ENCODE results near the genes WDR72 and PYGO1.

GRCh38 chr15:52223358-52224022 is 32.3 kb upstream of the GNB5 start:
- RRBS, 2 experiments: no CpG with 5 or more reads among the region's 7 CpGs
CAGE:
- cytosol, long polyA minus RNA: no peak
- cytosol, long polyA plus RNA: no peak
- long polyA plus RNA: no peak
- nucleus, long polyA minus RNA: no peak
- nucleus, long polyA plus RNA: no peak

GRCh38 chr15:52254815-52255446 is 40.7 kb downstream of the MYO5C start:
- RRBS, 2 experiments: no CpG with 5 or more reads among the region's 2 CpGs
CAGE:
- cytosol, long polyA minus RNA: no peak
- cytosol, long polyA plus RNA: no peak
- long polyA plus RNA: no peak
- nucleus, long polyA minus RNA: no peak
- nucleus, long polyA plus RNA: no peak

DNA sequence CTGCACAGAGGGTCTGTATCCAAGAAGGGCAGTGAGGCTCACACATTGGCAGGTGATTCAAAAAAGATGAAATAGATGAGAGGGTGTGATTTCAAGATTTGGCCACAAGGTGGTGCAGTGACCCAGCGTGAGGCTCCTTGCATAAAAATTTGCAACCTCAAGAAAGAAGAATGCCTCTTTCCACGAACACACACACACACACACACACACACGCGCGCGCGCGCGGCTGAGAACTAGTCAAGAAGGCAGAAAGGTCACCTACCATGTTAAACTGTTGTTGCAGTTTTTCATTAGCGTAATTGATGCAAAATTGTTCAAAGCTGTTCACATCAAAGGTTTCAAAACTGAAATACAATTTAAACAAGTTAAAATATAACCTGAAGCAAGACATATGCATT is 39.2 kb downstream of the MYO5C start:
- RRBS, 2 experiments: no CpG with 5 or more reads among the region's 10 CpGs
CAGE:
- cytosol, long polyA minus RNA: no peak
- cytosol, long polyA plus RNA: no peak
- long polyA plus RNA: no peak
- nucleus, long polyA minus RNA: no peak
- nucleus, long polyA plus RNA: no peak

DNA sequence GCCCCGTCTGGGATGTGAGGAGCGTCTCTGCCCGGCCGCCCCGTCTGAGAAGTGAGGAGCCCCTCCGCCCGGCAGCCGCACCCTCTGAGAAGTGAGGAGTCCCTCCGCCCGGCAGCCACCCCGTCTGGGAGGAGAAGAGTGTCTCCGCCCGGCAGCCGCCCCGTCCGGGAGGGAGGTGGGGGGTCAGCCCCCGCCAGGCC is 9.7 kb downstream of the MYO5C start:
- RRBS, 2 experiments: no CpG with 5 or more reads among the region's 17 CpGs
CAGE:
- cytosol, long polyA minus RNA: no peak
- cytosol, long polyA plus RNA: no peak
- long polyA plus RNA: no peak
- nucleus, long polyA minus RNA: no peak
- nucleus, long polyA plus RNA: no peak

CAGE:
- cytosol, long polyA minus RNA: no peak
- cytosol, long polyA plus RNA: no peak
- long polyA plus RNA: no peak
- nucleus, long polyA minus RNA: no peak
- nucleus, long polyA plus RNA: no peak
These were observed 18.0 kb upstream of the MYO5A start for GRCh38 chr15:52546755-52546981.

DNA sequence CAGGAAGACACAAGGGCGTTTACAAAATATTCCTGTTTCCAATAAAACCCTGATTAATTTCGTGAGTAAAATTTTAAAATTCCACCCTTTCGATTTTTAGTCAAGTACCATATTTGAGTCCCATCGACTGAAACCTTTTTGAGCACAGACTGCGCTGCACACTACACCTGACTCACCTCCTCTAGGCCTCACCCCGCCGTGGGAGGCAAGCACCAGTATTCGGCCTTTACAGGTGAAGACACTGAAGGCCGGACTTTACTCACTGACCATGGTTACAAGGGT is 776 bp downstream of the ARPP19 start:
- RRBS, 2 experiments: no CpG with 5 or more reads among the region's 9 CpGs
CAGE:
- cytosol, long polyA minus RNA: no peak
- cytosol, long polyA plus RNA: no peak
- long polyA plus RNA: no peak
- nucleus, long polyA minus RNA: no peak
- nucleus, long polyA plus RNA: no peak

DNA sequence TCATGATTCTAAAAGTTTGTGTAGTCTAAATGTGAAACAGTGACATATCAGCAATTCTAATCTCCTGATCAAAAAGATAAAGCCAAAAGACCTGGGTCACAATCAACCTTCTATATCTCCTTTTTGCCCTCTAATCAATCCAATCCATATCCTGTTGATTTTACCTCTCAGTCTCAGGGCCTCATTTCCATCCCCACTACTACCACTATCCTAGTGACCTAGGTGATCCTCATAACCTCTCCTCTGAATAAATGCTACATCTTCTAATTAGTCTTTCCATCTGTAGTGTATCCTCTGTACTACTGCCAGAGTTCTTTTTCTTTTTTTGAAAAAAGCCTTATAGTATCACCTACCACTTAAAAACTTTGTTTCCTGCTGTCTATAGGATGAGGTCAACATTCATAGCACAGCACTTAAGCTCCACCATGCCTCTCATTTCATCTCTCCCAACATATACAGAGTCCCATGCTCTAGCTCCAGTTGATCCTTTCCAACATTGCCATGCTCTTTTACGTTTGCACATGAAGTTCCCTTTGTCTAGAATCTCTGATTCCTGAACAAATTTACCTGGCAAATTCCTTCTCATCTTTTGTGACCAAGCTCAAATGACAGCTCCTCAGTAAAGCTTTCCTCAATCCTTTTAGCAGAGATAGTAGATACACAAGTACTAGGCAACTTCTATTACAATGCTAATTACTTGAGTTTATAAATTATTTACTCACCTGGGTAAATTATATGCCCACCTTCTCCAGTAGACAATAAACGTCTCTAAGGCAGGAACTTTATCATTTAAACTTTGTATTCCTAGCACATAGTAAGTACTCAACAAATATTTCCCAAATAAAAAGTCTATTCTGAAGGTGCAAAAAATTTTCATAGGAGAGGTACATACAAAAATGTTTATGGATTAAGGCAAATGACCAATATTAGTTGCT is 26.0 kb upstream of the ARPP19 start:
- RRBS, 2 experiments: no CpG with 5 or more reads among the region's 2 CpGs
CAGE:
- cytosol, long polyA minus RNA: no peak
- cytosol, long polyA plus RNA: no peak
- long polyA plus RNA: no peak
- nucleus, long polyA minus RNA: no peak
- nucleus, long polyA plus RNA: no peak

DNA sequence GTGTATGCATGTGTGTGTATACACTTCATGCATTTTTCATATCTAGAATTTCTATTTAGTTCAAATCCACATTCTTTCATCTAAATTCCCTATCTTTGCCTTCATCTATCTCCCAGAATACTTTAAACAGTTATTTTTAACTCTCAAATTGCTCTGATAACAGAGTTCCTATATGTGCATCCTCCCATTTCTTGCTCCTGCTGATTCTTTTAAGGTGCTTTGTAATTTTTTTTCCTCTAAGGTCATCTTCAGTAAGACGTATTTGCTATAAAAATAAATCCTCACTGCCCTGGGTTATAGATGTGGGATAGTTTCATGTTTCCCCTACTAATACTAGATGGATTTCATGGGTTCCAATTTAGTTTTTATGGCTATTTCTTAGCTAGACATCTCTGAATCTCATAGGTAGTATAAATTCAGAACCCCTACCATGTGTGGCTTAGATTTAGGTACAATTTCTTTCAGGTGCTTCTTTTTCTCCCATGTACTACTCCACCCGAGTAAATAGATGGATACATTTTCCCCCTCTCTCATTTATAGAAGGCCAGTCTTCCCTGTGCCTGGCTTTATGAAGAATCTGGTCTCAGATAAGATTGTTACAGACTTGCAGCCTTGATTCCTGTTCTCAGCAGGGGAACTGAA is 33.5 kb upstream of the ARPP19 start:
- RRBS, 2 experiments: no CpG with 5 or more reads among the region's 2 CpGs
CAGE:
- cytosol, long polyA minus RNA: no peak
- cytosol, long polyA plus RNA: no peak
- long polyA plus RNA: no peak
- nucleus, long polyA minus RNA: no peak
- nucleus, long polyA plus RNA: no peak

DNA sequence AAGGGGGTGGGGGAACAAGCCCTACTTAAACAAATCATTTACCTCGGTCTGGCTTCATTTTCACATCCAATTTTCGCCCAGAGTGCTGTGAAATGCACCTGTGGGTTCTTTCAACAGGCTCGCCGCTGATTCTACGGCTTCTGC is 1.4 kb downstream of the ATOSA start:
- RRBS, 2 experiments: no CpG with 5 or more reads among the region's 5 CpGs
CAGE:
- cytosol, long polyA minus RNA: no peak
- cytosol, long polyA plus RNA: no peak
- long polyA plus RNA: no peak
- nucleus, long polyA minus RNA: no peak
- nucleus, long polyA plus RNA: no peak

DNA sequence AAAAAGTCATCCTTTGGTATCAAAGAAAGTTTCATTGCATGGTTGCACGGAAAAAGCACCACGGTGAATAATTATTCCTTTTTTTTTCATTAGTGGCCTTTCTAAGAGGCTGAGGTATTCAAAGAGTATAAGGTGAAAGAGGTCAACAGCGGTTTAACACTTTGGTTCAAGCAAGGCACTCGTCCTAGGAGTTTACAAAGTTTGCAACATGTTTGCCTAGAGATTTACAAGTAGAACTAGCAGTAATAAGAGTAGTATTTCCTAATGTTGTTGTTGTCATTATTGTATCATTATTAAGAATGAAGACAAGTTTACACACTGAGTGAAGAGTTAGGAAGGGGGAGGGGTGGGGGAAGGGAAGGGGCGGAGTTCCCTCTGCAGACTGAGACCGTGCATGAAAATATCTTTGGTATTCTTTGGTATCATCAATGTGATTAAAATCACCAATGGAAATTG is 37.2 kb downstream of the ONECUT1 start:
- RRBS, 2 experiments: no CpG with 5 or more reads among the region's 6 CpGs
CAGE:
- cytosol, long polyA minus RNA: start-site peak on the minus strand centred at position 88 of the sequence, 120 bp wide, 10 reads; start-site peak on the minus strand centred at position 229 of the sequence, 38 bp wide, 8 reads
- cytosol, long polyA plus RNA: no peak
- long polyA plus RNA: no peak
- nucleus, long polyA minus RNA: no peak
- nucleus, long polyA plus RNA: no peak

DNA sequence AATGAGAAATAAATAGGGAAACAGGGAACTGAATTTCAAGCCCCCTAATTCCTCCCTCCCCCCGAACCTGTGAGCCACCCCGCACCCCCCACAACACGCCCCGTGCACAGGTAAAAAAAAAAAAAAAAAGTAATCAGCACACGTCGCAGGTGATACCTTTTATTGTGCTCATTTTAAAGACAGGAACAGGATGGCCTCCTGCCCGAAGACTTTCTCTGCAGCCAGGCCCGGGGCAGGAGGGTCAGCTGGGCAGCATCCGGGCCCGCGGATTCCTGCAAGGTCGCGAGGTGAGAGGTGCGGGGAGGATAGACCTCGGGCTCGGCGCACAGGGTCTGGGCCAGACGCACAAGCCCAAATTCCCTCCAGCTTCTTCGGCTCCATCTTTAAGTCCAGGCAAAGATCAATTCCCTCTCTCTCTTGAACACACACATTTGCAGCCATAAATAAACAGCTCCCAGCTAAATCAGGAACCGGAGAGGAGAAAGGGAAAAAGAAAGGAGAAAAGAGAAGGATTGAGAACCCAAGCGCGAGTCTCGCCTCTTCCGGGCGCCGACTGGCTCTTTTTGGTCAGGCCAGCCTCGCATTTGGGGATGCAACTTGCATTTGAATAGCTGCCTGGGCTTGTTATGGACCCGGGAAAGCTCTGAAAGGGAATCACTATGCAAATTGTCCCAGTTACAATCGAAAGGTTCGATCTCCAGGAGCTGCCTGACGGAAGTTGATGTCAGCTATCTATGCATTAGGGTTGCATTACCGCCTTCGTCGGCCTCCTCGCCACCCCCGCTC is 14.4 kb upstream of the ONECUT1 start:
- RRBS, 2 experiments: 59 to 75% methylated on average over 5 to 8 of the region's 36 CpGs
CAGE:
- cytosol, long polyA minus RNA: no peak
- cytosol, long polyA plus RNA: no peak
- long polyA plus RNA: no peak
- nucleus, long polyA minus RNA: no peak
- nucleus, long polyA plus RNA: no peak

GRCh38 chr15:52974408-52974658 is 184.2 kb upstream of the ONECUT1 start:
- RRBS, 2 experiments: no CpG with 5 or more reads among the region's 6 CpGs
CAGE:
- cytosol, long polyA minus RNA: no peak
- cytosol, long polyA plus RNA: no peak
- long polyA plus RNA: no peak
- nucleus, long polyA minus RNA: no peak
- nucleus, long polyA plus RNA: no peak

- RRBS, 2 experiments: no CpG with 5 or more reads among the region's 7 CpGs
CAGE:
- cytosol, long polyA minus RNA: no peak
- cytosol, long polyA plus RNA: no peak
- long polyA plus RNA: no peak
- nucleus, long polyA minus RNA: no peak
- nucleus, long polyA plus RNA: no peak
These were observed 240.6 kb upstream of the ONECUT1 start for GRCh38 chr15:53030623-53031246.

DNA sequence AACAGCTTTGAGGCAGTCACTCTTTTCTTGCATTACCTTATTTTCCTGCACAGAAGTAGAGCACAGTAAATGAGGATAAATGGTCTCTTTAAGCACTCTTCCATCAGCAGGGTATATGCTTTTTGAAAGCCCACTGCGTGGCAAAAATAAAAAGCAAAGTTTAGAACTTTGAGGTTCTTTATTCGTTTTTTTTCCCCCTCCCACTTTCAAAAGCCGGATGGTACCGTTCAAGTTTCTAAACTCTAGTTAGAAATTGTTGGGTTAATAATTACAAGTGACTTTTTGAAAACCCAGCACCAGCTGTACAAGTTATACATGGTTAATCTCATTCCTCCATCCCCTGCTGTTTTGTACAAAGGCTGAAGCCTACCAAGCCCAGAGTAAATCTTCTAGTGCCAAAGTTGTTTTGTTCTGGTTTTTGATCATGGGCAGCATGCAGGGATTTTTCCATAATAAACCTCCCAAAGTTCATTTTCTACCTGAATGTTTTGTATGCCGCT is 48.6 kb downstream of the WDR72 start:
- RRBS, 2 experiments: no CpG with 5 or more reads among the region's 5 CpGs
CAGE:
- cytosol, long polyA minus RNA: no peak
- cytosol, long polyA plus RNA: no peak
- long polyA plus RNA: no peak
- nucleus, long polyA minus RNA: start-site peak on the minus strand centred at position 159 of the sequence, 23 bp wide, 7 reads
- nucleus, long polyA plus RNA: no peak

GRCh38 chr15:53759389-53759950 is at the start of gene WDR72:
Gene WDR72 (minus strand): TSS chr15:53759663.
- RRBS, 2 experiments: 33% methylated on average over 3 to 7 of the region's 45 CpGs
CAGE:
- cytosol, long polyA minus RNA: no peak
- cytosol, long polyA plus RNA: no peak
- long polyA plus RNA: no peak
- nucleus, long polyA minus RNA: no peak
- nucleus, long polyA plus RNA: no peak

GRCh38 chr15:55290067-55291051 is 746 bp upstream of the RAB27A start:
- RRBS, 2 experiments: 1 to 4% methylated on average over 19 to 22 of the region's 52 CpGs
CAGE:
- cytosol, long polyA minus RNA: no peak
- cytosol, long polyA plus RNA: no peak
- long polyA plus RNA: no peak
- nucleus, long polyA minus RNA: no peak
- nucleus, long polyA plus RNA: no peak

GRCh38 chr15:55588052-55588705 is at the start of gene PYGO1:
Gene PYGO1 (minus strand): TSS chr15:55588345.
- RRBS, 2 experiments: 1 to 2% methylated on average over 21 of the region's 99 CpGs
CAGE:
- cytosol, long polyA minus RNA: no peak
- cytosol, long polyA plus RNA: no peak
- long polyA plus RNA: no peak
- nucleus, long polyA minus RNA: no peak
- nucleus, long polyA plus RNA: no peak

DNA sequence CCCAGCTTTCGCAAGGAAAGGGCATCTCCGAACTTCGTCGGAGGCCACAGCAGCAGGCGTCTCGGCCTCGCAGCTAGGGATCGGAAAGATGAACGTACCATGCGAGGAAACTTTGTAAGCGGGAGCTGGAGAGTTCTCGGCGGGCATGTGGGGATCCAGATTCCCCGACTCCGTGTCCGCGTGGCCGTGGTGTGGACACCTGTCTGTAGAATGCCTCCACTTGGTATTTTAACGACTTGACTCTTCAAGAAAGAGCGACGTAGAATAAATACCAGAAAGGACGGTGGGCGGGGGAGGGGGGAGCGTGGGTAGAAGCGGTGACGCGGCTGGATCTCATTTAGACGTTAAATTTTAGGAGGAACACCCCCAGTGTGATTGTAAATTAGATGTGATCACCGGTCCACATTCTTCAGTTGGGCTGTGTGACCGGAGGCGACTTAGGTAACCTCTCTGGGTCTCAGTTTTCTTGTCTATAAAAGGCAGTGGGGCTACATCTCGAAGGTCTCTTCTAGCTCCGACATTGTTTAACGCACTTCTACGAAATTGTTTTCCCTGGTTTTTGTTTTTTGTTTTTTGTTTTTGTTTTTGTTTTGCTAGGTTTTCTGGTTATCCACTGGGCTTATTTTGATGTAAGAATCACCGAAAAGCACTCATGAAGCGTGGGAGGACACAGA is 698 bp upstream of the PYGO1 start:
- RRBS, 2 experiments: no CpG with 5 or more reads among the region's 37 CpGs
CAGE:
- cytosol, long polyA minus RNA: start-site peak on the minus strand centred at position 190 of the sequence, 153 bp wide, 7 reads
- cytosol, long polyA plus RNA: no peak
- long polyA plus RNA: no peak
- nucleus, long polyA minus RNA: no peak
- nucleus, long polyA plus RNA: no peak

DNA sequence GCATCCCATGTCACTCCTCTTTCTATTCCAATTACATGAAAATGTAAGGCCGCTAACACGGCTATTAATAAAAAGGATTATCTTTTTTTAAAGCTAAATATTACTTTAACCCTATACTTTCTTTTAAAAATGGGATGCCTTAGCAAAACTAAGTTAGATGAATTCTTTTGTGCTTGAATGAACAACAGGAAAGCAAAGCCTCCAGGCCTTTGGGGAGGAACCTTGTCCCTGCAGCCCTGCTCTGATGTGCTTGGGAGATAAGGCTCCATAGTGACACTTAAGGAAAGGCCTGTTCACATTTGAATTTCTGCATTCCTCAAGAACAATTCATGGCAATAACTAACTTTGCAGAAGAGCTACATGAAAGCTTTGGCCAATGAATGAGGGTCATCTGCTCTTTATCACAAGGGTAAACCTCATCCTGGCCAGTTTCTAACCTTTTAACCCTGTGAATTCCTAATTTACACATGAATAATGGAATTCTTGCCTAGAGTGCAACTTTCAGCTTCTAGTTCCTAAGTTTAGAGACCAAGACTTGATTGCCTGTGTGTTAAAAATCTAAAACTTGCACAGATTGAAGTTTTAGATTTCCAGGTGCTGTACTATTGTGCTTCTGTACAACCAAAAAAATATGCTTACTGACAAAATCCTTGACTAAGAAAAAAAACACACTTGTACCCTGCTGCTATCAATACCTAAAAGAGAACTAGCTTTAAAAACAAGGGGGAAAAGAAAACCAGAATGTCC is 5.6 kb downstream of the PRTG start:
- RRBS, 2 experiments: no CpG with 5 or more reads among the region's 2 CpGs
CAGE:
- cytosol, long polyA minus RNA: no peak
- cytosol, long polyA plus RNA: no peak
- long polyA plus RNA: no peak
- nucleus, long polyA minus RNA: no peak
- nucleus, long polyA plus RNA: no peak

- RRBS, 2 experiments: no CpG with 5 or more reads among the region's 28 CpGs
CAGE:
- cytosol, long polyA minus RNA: no peak
- cytosol, long polyA plus RNA: no peak
- long polyA plus RNA: no peak
- nucleus, long polyA minus RNA: no peak
- nucleus, long polyA plus RNA: no peak
These were observed 13.5 kb upstream of the NEDD4 start for GRCh38 chr15:56006893-56007325.